ENCODE results near the genes OR10G3 and OR10G2.

DNA sequence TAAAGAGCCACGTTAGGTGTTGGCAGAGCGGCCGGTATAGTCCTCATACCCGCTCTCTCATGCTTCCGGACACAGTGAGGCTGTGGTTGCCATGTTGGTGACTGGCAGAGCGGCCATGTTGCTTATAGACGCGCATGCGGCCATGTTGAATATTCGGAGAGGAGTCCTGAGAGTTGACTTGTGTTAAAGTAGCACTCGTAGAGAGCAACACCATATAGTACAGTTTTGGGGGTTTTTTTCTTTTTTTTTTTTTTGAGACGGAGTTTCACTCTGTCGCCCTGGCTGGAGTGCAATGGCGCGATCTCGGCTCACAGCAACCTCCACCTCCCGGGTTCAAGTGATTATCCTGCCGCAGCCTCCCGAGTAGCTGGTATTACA lies 251 bp upstream of the METTL3 start:
- RAMPAGE, long total RNA, result no peak
- RRBS, result no CpG with 5 or more reads among the region's 19 CpGs
PRO-cap:
- standard, result bidirectional peak, plus-strand start at position 152 of the sequence, minus-strand start outside the sequence
- CoPRO, capped RNA only, 2 experiments, result peak in 2 of 2 experiments; most common plus-strand start position 150 of the sequence (in 1)
- CoPRO, capped and uncapped RNA, 2 experiments, result peak in 2 of 2 experiments; most common plus-strand start position 150 of the sequence (in 2)
- CoPRO, uncapped RNA only, 2 experiments, result peak in 2 of 2 experiments; most common plus-strand start position 152 of the sequence (in 2)
CAGE:
- cytosol, long polyA plus RNA, result no peak
- long polyA plus RNA, result no peak
- nucleolus, long total RNA, result no peak
- nucleus, long polyA plus RNA, result no peak

- RAMPAGE, long total RNA, result no peak
- RRBS, result 91% methylated on average over 6 of the region's 22 CpGs
PRO-cap:
- standard, result no peak
- CoPRO, capped RNA only, 2 experiments, result no peak in any of the 2 experiments
- CoPRO, capped and uncapped RNA, 2 experiments, result no peak in any of the 2 experiments
- CoPRO, uncapped RNA only, 2 experiments, result peak in 1 of 2 experiments; most common minus-strand start chr14:21522939 (in 1)
CAGE:
- cytosol, long polyA plus RNA, result no peak
- long polyA plus RNA, result no peak
- nucleolus, long total RNA, result no peak
- nucleus, long polyA plus RNA, result no peak
These were observed 3.1 kb downstream of the SALL2 start for GRCh38 chr14:21522690-21523849.

GRCh38 chr14:21579833-21580500 lies at the start of gene OR10G3:
TSS of gene OR10G3 (minus strand) at chr14:21580076.
- RAMPAGE, long total RNA, result no peak
- RRBS, result no CpG with 5 or more reads among the region's 3 CpGs
PRO-cap:
- standard, result no peak
- CoPRO, capped RNA only, 2 experiments, result no peak in any of the 2 experiments
- CoPRO, capped and uncapped RNA, 2 experiments, result no peak in any of the 2 experiments
- CoPRO, uncapped RNA only, 2 experiments, result no peak in any of the 2 experiments
CAGE:
- cytosol, long polyA plus RNA, result no peak
- long polyA plus RNA, result no peak
- nucleolus, long total RNA, result no peak
- nucleus, long polyA plus RNA, result no peak

DNA sequence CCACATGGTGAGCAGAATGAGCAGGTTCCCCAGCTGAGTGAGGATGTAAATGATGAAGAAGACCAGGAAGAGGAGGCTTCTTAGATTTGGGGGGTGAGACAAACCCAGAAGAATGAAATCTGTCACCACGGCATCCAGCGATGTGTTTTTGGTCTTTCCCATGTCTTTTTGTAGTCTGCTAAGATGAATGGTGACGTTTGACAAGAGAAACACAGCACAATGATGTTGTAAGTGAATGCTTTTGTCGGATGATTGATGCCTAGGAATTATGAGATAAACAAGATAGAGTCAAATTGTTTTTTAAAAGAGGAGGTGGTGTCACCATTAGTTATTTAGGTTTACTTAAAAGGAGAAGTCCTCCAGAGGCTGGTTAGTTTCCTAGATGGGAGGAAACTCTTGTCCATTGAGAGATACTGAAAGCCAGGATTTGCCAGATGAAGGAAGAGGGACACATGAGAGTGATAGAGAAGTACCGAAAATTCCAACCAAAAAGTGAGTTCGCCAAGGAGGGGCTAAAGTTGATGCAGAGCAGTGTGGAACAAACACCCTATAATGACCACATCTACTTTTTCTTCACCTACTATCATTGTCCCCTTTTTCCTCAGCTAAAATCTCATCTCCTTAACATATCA lies at the start of gene OR10G2:
TSS of gene OR10G2 (minus strand) at position 260 of the 632 bp plus-strand sequence.
- RAMPAGE, long total RNA, result no peak
- RRBS, result no CpG with 5 or more reads among the region's 6 CpGs
PRO-cap:
- standard, result no peak
- CoPRO, capped RNA only, 2 experiments, result no peak in any of the 2 experiments
- CoPRO, capped and uncapped RNA, 2 experiments, result no peak in any of the 2 experiments
- CoPRO, uncapped RNA only, 2 experiments, result no peak in any of the 2 experiments
CAGE:
- cytosol, long polyA plus RNA, result no peak
- long polyA plus RNA, result no peak
- nucleolus, long total RNA, result no peak
- nucleus, long polyA plus RNA, result no peak

DNA sequence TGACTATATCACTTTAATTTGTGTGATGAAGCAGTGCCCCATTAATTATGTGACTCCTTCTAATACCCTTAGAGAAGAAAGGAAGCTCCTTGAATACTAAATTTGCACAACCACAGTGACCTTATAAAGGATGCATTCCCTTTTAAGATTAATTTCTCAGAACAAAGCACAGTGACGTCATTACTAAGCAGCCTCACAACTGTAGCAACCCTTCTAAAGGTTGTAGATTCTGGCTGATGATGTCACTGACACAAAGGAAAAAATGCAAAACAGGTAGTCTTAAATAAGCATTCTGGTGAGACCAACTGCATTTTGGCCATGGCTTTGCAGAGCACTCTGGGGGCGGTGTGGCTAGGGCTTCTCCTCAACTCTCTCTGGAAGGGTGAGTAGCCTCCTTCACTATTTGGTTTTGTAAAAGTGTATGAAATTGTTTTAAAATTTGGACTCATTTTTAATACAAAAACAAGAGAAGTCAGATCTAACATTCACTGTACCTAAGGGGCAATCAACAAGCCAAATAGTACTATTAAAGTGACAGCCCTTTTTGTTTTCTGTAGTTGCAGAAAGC lies 38.5 kb upstream of the OR4E1 start:
- RAMPAGE, long total RNA, result no peak
- RRBS, result no CpG with 5 or more reads among the region's 2 CpGs
PRO-cap:
- standard, result no peak
- CoPRO, capped RNA only, 2 experiments, result no peak in any of the 2 experiments
- CoPRO, capped and uncapped RNA, 2 experiments, result no peak in any of the 2 experiments
- CoPRO, uncapped RNA only, 2 experiments, result no peak in any of the 2 experiments
CAGE:
- cytosol, long polyA plus RNA, result no peak
- long polyA plus RNA, result no peak
- nucleolus, long total RNA, result no peak
- nucleus, long polyA plus RNA, result no peak

GRCh38 chr14:21800232-21800431 lies 126.5 kb upstream of the OR4E1 start:
- RAMPAGE, long total RNA, result no peak
- RRBS, result no CpG with 5 or more reads among the region's 1 CpG
PRO-cap:
- standard, result no peak
- CoPRO, capped RNA only, 2 experiments, result no peak in any of the 2 experiments
- CoPRO, capped and uncapped RNA, 2 experiments, result no peak in any of the 2 experiments
- CoPRO, uncapped RNA only, 2 experiments, result no peak in any of the 2 experiments
CAGE:
- cytosol, long polyA plus RNA, result no peak
- long polyA plus RNA, result no peak
- nucleolus, long total RNA, result no peak
- nucleus, long polyA plus RNA, result no peak

DNA sequence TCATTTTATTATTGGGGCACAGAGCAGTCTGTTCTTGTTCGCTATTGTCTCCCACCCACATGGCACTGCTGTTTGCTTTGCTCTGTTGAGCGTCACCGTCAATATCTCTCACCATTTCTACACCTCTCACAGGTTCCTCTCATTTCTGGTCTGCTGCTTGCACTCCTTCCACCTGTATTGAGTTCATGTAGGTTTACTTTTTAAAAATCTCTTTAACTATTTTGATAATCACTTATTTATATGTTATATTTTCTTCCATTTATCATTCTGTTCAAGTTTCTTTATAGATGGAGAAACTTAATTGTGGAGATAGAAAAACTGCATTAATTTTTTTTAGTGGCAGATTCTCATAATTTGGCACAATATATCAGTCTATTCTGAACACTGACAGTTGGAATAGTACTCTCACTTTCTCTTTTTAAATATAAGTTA lies 171.9 kb upstream of the OR4E1 start:
- RAMPAGE, long total RNA, result no peak
- RRBS, result no CpG with 5 or more reads among the region's 3 CpGs
PRO-cap:
- standard, result no peak
- CoPRO, capped RNA only, 2 experiments, result no peak in any of the 2 experiments
- CoPRO, capped and uncapped RNA, 2 experiments, result no peak in any of the 2 experiments
- CoPRO, uncapped RNA only, 2 experiments, result no peak in any of the 2 experiments
CAGE:
- cytosol, long polyA plus RNA, result no peak
- long polyA plus RNA, result no peak
- nucleolus, long total RNA, result no peak
- nucleus, long polyA plus RNA, result no peak

GRCh38 chr14:22007196-22007801 lies 333.7 kb upstream of the OR4E1 start:
- RAMPAGE, long total RNA, result no peak
- RRBS, result no CpG with 5 or more reads among the region's 5 CpGs
PRO-cap:
- standard, result no peak
- CoPRO, capped RNA only, 2 experiments, result no peak in any of the 2 experiments
- CoPRO, capped and uncapped RNA, 2 experiments, result no peak in any of the 2 experiments
- CoPRO, uncapped RNA only, 2 experiments, result no peak in any of the 2 experiments
CAGE:
- cytosol, long polyA plus RNA, result no peak
- long polyA plus RNA, result no peak
- nucleolus, long total RNA, result no peak
- nucleus, long polyA plus RNA, result no peak

DNA sequence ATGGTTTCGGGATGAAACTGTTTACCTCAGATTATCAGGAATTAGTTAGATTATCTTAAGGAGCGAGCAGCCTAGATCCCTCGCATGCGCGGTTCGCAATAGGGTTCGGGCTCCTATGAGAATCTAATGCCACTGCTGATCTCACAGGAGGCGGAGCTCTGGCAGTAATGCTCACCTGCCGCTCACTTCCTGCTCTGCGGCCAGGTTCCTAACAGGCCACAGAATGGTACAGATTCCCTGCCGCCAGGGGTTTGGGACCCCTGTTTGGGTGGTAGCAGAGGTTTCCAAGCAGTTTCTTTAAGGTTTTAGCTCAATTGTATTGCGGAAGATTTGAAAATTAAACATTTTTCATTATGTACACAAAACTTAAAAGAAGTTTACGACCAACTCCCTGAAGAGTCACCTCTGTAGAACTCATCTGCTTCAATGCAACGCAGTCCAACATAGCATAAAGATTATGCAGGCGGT lies 439.9 kb upstream of the OR4E1 start:
- RAMPAGE, long total RNA, result no peak
- RRBS, result no CpG with 5 or more reads among the region's 15 CpGs
PRO-cap:
- standard, result no peak
- CoPRO, capped RNA only, 2 experiments, result no peak in any of the 2 experiments
- CoPRO, capped and uncapped RNA, 2 experiments, result no peak in any of the 2 experiments
- CoPRO, uncapped RNA only, 2 experiments, result no peak in any of the 2 experiments
CAGE:
- cytosol, long polyA plus RNA, result no peak
- long polyA plus RNA, result no peak
- nucleolus, long total RNA, result no peak
- nucleus, long polyA plus RNA, result no peak

GRCh38 chr14:22118453-22118856 lies 444.8 kb upstream of the OR4E1 start:
- RAMPAGE, long total RNA, result no peak
- RRBS, result no CpG with 5 or more reads among the region's 2 CpGs
PRO-cap:
- standard, result no peak
- CoPRO, capped RNA only, 2 experiments, result no peak in any of the 2 experiments
- CoPRO, capped and uncapped RNA, 2 experiments, result no peak in any of the 2 experiments
- CoPRO, uncapped RNA only, 2 experiments, result no peak in any of the 2 experiments
CAGE:
- cytosol, long polyA plus RNA, result no peak
- long polyA plus RNA, result no peak
- nucleolus, long total RNA, result no peak
- nucleus, long polyA plus RNA, result no peak

DNA sequence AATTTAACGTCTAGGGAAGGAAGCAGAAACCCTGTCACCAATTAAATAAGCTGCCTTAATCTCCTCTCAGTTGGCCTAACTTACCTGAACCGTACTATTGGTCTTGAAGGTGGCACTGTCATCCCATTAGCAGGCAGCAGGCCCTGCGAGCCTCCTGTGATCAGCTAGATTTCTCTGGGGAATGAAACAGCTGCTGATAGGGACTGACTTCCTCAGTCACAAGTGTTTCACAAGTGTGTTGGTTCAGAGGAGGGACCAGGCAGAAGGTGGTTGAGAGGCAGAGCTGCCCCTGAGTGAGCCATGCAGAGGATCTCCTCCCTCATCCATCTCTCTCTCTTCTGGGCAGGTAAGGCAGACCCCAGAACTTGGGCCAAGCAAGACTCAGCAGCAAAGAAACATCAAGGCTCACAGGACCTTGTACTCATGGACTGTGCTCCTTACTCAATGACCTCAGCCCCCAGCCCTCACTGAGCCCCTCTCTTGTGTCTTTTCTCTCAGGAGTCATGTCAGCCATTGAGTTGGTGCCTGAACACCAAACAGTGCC lies 166.7 kb downstream of the DAD1 start:
- RAMPAGE, long total RNA, result no peak
- RRBS, result no CpG with 5 or more reads among the region's 3 CpGs
PRO-cap:
- standard, result no peak
- CoPRO, capped RNA only, 2 experiments, result no peak in any of the 2 experiments
- CoPRO, capped and uncapped RNA, 2 experiments, result no peak in any of the 2 experiments
- CoPRO, uncapped RNA only, 2 experiments, result no peak in any of the 2 experiments
CAGE:
- cytosol, long polyA plus RNA, result no peak
- long polyA plus RNA, result no peak
- nucleolus, long total RNA, result no peak
- nucleus, long polyA plus RNA, result no peak

DNA sequence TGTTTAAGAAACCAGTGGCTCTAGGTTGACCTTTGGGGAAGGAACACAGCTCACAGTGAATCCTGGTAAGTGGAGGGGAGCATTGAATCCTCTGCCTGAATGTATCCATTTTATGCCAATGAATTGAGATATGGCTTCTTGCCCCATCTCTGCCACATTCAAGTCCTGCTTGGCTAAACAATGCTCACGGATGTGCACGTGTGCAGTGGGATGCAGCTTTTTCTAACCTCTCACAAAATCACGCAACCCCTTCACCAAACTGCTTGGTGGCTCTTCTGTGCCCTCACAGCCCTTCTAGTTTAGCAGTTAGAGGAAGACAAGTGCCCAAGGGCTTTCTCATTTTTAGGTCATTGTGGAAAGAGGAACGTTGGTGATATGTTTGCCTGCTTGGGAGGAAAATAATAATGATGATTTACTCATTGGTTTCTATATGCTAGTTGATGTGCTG lies 111.3 kb downstream of the DAD1 start:
- RAMPAGE, long total RNA, result no peak
- RRBS, result no CpG with 5 or more reads among the region's 4 CpGs
PRO-cap:
- standard, result no peak
- CoPRO, capped RNA only, 2 experiments, result no peak in any of the 2 experiments
- CoPRO, capped and uncapped RNA, 2 experiments, result no peak in any of the 2 experiments
- CoPRO, uncapped RNA only, 2 experiments, result no peak in any of the 2 experiments
CAGE:
- cytosol, long polyA plus RNA, result no peak
- long polyA plus RNA, result no peak
- nucleolus, long total RNA, result no peak
- nucleus, long polyA plus RNA, result no peak

GRCh38 chr14:22487964-22488339 lies 101.1 kb downstream of the DAD1 start:
- RAMPAGE, long total RNA, result no peak
- RRBS, result no CpG with 5 or more reads among the region's 1 CpG
PRO-cap:
- standard, result no peak
- CoPRO, capped RNA only, 2 experiments, result no peak in any of the 2 experiments
- CoPRO, capped and uncapped RNA, 2 experiments, result no peak in any of the 2 experiments
- CoPRO, uncapped RNA only, 2 experiments, result no peak in any of the 2 experiments
CAGE:
- cytosol, long polyA plus RNA, result no peak
- long polyA plus RNA, result no peak
- nucleolus, long total RNA, result no peak
- nucleus, long polyA plus RNA, result no peak

GRCh38 chr14:22501477-22501770 lies 87.6 kb downstream of the DAD1 start:
- RAMPAGE, long total RNA, result no peak
- RRBS, result no CpG with 5 or more reads among the region's 4 CpGs
PRO-cap:
- standard, result no peak
- CoPRO, capped RNA only, 2 experiments, result no peak in any of the 2 experiments
- CoPRO, capped and uncapped RNA, 2 experiments, result no peak in any of the 2 experiments
- CoPRO, uncapped RNA only, 2 experiments, result no peak in any of the 2 experiments
CAGE:
- cytosol, long polyA plus RNA, result no peak
- long polyA plus RNA, result no peak
- nucleolus, long total RNA, result no peak
- nucleus, long polyA plus RNA, result no peak

GRCh38 chr14:22508487-22509648 lies 80.2 kb downstream of the DAD1 start:
- RAMPAGE, long total RNA, result no peak
- RRBS, result no CpG with 5 or more reads among the region's 13 CpGs
PRO-cap:
- standard, result no peak
- CoPRO, capped RNA only, 2 experiments, result no peak in any of the 2 experiments
- CoPRO, capped and uncapped RNA, 2 experiments, result no peak in any of the 2 experiments
- CoPRO, uncapped RNA only, 2 experiments, result no peak in any of the 2 experiments
CAGE:
- cytosol, long polyA plus RNA, result no peak
- long polyA plus RNA, result no peak
- nucleolus, long total RNA, result no peak
- nucleus, long polyA plus RNA, result no peak

DNA sequence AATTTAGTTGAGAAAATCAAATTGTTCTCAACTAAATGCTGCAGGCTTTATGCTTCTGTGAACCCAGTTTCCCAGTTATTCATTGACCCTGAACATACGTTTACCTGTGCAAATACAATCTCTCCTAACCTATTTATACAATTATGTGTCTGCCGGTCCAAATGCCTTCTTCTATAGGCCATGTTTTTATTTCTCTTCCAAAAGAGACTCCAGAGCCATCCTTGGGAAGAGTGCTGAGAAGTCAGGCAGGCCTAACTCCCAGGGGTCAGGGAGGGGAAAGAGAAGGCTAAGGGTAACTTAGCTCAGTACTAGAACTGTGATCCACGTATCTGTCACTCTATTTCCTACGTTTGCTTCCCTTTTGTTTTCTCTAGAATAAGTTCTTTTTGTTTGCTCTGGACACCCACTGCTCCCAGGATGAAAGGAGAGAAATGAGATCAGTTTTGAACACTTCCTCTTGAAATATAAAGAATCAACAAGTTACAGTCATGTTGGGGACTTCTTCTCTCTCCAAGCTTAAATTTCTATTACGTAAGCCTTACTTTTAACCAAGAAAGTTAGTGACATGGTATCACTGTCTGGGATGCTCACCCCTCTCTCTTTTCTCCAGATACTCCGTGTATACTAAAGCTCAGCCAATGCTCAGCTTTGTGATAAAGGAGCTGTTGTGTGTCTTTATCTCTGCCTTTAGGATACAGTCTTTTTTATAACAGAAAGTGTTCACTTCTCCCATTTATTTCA lies 79.2 kb downstream of the DAD1 start:
- RAMPAGE, long total RNA, result no peak
- RRBS, result no CpG with 5 or more reads among the region's 6 CpGs
PRO-cap:
- standard, result no peak
- CoPRO, capped RNA only, 2 experiments, result no peak in any of the 2 experiments
- CoPRO, capped and uncapped RNA, 2 experiments, result no peak in any of the 2 experiments
- CoPRO, uncapped RNA only, 2 experiments, result no peak in any of the 2 experiments
CAGE:
- cytosol, long polyA plus RNA, result no peak
- long polyA plus RNA, result no peak
- nucleolus, long total RNA, result no peak
- nucleus, long polyA plus RNA, result no peak

GRCh38 chr14:22517201-22517989 lies 71.6 kb downstream of the DAD1 start:
- RAMPAGE, long total RNA, result no peak
- RRBS, result no CpG with 5 or more reads among the region's 7 CpGs
PRO-cap:
- standard, result no peak
- CoPRO, capped RNA only, 2 experiments, result no peak in any of the 2 experiments
- CoPRO, capped and uncapped RNA, 2 experiments, result no peak in any of the 2 experiments
- CoPRO, uncapped RNA only, 2 experiments, result no peak in any of the 2 experiments
CAGE:
- cytosol, long polyA plus RNA, result no peak
- long polyA plus RNA, result no peak
- nucleolus, long total RNA, result no peak
- nucleus, long polyA plus RNA, result no peak

DNA sequence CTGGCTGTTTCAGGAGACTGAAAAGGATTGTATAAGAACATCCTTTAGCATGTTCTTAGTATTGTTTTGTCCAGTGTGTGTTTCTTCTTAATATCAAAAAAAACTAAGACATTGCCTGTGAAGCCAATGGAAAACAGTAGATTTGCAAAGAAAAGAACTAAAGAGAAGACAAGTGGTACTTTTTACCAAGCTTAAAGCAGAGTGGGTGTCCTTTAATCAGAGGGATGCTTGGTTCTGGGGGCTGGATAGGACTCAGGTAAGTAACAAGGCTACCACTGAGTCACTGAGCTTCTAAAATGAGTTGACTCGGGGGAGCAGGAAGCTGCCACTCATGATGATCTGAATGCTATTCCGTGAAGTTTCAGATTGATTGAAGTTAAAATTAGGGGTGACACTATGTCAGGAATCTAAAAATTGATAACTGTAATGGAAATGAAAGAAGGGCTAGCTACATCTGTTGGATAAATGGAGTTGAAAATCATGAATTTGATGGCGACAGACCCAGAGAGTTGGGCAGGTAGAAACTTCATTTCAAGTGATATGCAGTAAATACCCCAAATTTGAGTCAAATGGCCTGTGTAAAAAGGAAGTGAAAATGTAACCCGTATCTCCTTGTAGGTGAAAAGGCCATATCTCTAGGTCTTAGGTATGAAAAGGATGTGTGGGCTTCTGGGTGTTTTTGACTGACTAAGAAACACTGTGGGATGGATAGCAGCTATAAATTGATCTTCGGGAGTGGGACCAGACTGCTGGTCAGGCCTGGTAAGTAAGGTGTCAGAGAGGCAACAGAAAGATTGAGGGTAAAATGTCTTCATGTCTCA lies 57.6 kb downstream of the DAD1 start:
- RAMPAGE, long total RNA, result no peak
- RRBS, result no CpG with 5 or more reads among the region's 5 CpGs
PRO-cap:
- standard, result no peak
- CoPRO, capped RNA only, 2 experiments, result no peak in any of the 2 experiments
- CoPRO, capped and uncapped RNA, 2 experiments, result no peak in any of the 2 experiments
- CoPRO, uncapped RNA only, 2 experiments, result no peak in any of the 2 experiments
CAGE:
- cytosol, long polyA plus RNA, result no peak
- long polyA plus RNA, result no peak
- nucleolus, long total RNA, result no peak
- nucleus, long polyA plus RNA, result no peak

Measured in K562 (cell line).